Colonic mucosa (tissue), 1 donor: ENCODE data around the genes SPATA25 and SLC35C2.

DNA sequence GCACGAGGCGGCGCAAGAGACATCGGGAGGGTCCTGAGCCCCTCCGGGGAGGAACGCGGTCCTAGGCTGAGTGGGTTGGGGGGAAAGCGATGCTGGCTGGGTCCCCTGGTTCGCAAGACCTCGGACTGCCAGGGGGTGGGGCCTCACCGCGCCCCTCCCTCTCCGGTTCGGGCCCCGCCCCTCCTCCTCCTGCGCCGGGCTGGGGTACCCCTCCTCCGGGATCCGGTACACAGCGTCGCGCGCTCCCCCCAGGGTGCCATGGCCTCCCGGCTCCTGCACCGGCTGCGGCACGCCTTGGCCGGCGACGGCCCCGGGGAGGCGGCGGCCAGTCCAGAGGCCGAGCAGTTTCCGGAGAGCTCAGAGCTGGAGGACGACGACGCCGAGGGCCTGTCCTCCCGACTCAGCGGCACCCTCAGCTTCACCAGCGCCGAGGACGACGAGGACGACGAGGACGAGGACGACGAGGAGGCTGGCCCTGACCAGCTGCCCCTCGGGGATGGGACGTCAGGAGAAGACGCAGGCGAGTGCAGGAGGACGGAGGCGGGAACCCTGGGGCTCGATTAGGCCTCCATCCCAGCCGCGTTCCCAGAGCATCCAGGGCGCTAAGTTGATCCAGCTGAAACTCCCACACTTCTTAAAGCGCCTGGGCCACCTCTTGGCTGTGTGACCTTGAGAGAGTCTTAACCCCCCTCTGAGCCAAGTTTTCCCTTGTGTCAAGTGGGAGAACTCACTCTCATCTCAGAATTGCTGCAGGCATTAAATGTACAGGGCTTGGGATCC lies 540 bp downstream of the SNX21 start:
- PRO-cap = bidirectional peak, plus-strand start at position 207 of the sequence, minus-strand start at position 119 of the sequence

DNA sequence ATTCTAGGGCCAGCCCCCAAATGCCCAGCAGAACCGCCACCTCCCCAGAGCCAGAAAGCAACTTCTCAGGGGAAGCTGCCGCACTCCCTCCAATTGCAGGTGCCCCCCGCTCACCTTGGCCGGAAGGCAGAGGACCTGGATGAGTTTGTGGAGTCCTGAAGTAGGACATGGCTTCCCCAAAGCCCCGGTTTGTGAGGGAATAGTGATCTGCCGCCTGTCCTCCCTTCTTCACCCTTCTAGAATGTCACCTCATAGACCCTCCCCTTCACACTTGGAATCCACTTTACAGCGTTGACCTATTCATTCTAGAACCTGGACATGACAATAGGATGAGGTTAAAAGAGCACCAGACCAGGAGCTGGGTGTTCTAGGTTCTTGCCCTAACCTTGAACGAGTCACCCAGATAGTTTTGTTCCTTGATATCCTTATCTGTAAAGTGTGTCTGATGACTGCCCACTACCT lies at the start of gene SPATA25:
TSS of gene SPATA25 (minus strand) at position 201 of the 462 bp plus-strand sequence.
- PRO-cap = no peak

DNA sequence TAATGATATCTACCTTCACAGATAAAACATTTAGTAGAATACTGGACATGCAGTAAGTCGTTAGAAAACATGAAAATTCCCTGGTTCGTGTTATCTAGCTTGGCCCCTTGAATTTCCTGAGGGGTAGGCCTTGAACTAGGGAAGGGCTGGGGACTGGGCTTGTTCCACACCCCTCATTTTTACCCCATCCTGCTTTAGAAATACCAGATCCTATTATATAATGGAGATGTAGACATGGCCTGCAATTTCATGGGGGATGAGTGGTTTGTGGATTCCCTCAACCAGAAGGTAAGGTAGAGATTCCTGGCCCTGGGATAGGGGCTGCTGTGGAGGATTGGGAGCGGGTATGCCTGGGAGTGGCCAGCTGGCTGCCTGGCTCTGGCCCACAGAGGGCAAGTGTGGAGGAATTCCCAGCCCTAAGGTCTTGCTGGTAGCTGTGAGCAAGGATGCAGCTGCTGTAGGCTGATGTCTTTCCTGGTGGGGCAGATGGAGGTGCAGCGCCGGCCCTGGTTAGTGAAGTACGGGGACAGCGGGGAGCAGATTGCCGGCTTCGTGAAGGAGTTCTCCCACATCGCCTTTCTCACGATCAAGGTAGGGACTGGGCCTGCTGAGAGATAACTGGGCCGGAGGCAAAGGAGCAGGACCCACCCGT lies 6.5 kb downstream of the CTSA start:
- PRO-cap = no peak

DNA sequence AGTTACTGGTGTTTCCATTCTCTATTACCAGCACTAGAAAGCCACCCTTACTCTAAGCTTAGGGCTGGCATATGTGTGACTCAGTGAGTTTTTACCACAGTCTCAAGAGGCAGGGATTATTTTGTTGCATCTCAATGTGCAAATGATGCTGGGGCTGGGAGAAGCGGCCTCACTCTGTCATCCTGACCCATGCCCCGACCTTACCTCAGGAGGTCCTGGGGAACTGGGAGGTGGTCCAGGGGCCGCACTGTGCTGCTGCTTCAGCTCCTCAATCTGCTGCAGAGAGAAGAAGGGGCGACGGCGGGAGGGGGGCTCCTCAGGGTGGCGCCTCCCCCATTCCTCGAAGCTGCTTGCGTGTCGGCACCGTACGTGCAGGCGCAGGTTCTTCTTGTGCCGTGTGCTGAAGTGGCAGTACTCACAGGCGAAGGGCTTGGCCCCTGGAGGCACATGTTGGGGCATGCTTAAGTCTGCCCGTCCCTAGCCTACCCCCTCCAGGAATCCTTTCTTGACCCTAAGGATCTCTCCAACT lies 12.9 kb downstream of the ZNF335 start:
- PRO-cap = no peak

DNA sequence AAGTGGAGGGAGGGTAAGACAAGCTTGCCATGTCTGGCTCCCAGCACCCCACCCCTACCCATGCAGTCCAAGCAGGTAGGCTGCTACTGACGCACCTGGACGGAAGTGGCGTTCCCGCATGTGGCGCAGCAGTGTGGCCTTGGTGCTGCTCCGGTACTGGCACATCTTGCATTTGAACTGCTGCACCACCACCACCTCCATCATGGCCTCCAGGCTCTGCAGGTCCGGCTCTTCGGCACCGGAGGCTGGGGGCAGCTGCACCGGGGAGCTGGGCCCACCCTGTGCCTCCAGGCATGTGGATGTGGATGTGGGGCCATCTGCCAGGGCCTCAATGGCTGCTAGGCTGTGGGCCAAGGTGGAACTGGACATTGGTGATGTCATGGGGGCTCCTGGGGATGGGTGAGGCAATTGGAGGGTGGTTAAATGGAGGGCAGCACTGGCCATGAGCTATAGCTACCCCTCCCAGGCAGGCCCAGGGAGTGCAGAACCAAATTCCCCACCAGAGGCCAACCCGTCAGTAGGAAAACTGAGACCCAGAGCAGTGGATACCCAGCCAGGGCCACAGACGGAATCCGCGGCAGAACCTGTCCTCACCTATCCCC lies 4.3 kb downstream of the ZNF335 start:
- PRO-cap = no peak

GRCh38 chr20:46031450-46032396 lies 2.7 kb downstream of the SLC12A5 start:
- PRO-cap = no peak

DNA sequence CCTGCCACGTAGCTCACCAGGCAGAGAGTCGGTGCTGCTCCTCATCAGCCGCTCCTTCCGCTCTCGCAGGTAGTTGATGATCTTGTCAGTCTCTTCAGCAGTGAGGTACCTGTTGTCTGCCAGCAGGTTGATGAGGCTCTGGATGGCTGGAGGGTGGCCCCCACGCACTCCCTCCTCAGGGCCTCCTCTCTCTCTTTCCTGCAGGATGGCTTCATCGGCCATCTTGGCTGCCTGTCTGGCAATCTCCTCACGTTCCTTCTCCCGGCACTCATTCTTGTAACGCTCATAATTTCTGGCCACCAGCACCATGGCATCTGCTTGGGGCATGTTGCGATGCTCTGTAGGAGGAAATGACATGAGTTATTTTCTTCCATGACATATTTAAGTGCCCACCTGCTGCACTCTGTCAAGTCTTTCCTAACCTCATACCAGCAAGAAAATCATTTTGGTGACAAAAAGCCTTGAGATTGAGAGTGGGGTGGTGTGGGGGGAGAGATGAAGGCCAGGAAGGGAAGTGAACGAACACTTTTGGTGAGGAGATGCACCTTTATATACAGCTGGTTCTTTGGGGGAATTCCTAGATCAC lies 26.3 kb downstream of the NCOA5 start:
- PRO-cap = no peak

DNA sequence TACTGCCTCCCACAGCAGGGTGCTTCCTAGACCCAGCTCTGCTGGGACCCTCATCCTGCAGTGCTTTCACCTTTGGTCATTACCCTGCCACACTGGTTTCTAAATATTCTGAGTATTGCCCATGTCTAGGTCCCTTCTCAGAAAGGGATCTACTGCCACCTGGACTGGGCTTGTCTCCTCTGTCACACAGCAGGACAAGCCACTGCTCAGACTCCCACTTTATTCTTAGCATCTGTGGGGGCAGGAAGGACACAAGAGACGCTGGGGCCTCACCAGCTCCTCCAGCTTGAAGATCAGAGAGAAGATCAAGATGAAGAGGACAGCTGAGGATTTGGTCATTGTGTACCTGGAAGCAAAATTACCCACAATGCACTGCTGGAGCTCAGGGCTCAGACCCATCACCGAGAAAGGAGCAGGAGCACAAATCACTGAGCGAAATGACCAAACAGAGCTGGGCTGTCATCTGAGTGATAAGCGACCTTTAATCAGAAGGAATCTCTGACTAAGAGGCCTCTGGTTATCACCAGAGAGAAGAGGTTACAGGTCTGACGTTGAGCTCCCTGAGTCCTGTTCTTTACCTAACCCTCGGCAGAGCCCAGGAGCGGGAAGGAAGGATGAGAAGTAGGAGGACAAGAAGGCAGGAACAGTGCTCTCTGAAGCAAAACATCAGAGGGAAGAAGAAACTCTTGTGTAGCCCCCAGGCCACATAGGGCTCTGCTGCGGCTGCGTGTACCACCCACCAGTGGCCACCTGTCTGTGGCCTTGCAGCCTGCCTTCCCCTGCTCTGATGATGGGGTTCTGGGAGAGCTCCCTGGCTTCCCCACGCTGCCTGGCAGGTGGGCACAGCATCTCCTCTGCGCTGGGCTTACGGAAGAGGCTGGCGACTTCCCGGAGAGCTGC lies 8.4 kb downstream of the SLC35C2 start:
- PRO-cap = no peak

- PRO-cap = bidirectional peak, plus-strand start at chr20:46364551, minus-strand start at chr20:46364398
Measured at GRCh38 chr20:46364264-46364844, at the start of gene SLC35C2. TSS of gene SLC35C2 (minus strand) at chr20:46364425.

- PRO-cap = unidirectional peak, plus-strand start at chr20:46399682
Measured at GRCh38 chr20:46399050-46399942, 7.1 kb downstream of the ELMO2 start.

DNA sequence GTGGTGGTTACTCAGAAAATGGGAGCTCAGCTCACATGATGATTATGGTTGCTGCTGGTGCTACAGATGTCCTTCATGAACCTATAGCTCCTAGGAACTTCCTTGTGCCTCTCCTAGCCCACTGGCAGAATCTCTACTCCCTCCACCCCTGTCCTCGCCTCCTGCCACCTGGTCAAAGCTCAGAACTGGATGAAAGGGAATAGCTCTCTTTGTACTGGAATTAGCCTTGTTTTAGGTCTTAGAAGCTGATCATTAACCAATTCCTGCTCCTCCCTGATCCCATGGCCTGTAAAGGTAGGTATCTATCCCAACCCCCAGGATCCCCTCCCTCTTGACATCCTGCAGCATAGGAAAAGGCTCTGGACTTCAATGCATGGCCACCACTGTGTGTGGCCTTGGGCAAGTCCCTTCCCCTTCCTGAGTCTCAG lies 44.0 kb downstream of the SLC13A3 start:
- PRO-cap = no peak

DNA sequence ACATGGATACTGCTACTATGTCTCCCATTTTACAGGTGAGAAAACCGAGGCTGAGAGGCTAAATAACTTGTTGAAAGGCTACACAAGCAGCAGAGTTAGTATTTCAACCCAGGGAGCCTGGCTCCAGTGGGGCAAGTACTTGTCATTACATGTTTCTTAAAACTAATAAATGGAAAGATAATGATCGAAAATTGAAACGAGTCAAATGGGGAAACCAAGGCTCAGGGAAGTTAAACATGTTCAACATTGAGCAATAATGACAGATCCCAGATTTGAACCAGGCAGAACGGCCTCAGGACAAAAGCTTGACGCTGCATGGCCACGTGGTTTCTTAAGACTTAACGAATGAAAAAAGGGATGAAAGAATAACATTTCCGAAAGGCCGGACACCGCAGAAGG lies 623 bp downstream of the TP53RK start:
- PRO-cap = no peak

DNA sequence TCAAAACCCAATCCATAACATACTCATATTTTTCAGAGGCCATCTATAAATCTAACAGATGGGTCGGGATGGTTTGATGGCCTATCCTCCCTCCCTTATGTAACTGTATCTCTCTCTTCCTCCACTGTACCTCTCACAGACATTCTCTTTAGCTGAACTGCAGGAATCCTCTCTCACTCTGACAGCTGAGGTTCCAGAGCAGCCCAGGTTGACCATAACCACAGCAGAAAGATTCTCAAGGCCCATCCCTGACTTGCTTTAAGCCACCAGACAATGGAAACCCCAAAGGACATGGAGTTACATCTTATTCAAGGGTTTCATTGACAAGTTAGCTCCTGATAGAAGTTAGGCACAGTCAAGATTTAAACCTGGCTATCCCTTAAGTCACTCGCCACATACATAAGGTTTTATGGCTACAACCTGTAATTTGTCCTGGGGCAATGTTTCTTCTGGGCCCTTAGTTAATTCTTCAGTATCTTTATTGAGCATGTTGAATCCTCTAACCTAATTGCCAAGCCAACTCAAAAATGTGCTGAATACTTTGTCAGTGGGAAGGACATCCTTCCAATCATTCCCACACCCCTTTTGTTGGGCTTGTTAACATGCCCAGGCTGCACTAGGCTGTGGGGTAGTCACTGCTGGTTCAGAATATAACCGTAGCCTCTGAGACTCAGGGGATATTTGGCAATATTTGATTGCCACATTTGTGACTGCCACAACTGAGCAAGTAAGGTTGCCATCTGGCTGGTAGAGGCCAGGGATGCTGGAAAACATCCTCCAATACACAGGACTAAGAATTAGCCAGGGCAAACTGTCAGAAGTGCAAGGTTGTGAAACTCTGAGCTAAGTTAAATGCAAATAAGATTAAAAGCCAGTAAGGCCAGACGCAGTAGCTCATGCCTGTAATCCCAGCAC lies 112.3 kb downstream of the ZMYND8 start:
- PRO-cap = no peak

DNA sequence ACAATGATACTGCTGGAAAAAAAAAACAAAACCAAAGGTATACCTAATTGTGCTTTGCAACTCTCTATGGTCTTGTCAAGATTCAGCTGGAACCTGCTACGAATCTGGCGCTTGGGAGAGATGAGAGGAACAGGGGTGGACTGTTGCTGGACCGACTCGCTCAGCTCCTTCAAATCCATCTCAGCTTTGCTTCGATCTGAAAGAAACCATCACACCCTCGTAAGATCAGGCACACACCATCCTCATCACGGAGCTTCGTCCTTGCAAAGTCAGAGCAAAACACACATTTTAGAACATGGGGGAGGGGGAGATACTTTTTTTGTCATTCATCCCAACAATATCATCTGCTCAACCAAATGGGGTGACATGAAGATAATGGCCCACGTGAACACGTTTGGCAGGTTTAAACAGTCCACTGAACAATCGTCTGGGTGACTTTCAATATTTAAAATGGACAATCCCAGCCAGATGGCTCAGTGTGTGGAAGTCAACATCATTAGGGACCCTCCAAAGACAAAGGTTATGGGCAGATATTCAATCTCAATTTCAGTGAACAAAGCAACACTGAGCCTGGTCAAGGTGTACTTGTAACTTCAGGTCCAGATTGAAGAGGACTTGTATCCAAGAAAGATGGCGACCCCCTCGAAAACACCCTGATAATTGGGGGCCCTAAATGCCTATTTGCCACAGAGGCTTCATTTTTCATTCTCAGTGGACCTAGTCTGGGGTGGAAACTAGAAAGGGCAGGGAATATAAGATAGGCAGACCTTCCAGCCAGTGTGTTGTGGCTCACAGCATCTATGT lies 107.1 kb downstream of the ZMYND8 start:
- PRO-cap = no peak

DNA sequence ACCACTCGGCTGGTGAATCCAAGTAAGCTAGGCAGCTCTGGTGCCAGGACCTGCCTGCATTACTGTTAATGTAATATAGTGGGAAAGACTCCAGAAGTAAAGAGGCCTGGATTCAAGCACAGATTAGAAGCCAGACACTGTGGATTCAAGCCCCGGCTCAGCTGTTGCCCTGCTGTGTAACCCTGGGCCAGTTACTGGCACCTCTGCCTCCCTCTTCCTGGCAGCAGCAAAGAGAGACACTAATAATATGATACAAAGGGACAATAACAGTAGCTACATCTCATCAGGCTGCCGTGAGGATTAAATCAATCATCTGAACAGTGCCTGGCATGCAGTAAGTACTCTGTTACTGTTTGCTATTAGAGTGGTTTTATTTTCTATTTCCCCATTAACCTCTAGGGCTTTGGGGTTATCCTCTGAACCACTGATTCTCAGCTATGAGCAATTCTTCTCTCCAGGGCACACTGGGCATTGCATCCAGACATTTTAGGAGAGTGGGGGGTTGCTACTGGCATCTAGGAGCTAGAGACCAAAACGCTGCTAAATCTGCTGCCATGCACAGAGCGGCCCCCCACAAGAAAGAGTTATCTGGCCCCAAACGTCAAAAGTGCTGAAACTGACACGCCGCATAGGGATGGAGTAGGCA lies 92.9 kb downstream of the ZMYND8 start:
- PRO-cap = no peak

DNA sequence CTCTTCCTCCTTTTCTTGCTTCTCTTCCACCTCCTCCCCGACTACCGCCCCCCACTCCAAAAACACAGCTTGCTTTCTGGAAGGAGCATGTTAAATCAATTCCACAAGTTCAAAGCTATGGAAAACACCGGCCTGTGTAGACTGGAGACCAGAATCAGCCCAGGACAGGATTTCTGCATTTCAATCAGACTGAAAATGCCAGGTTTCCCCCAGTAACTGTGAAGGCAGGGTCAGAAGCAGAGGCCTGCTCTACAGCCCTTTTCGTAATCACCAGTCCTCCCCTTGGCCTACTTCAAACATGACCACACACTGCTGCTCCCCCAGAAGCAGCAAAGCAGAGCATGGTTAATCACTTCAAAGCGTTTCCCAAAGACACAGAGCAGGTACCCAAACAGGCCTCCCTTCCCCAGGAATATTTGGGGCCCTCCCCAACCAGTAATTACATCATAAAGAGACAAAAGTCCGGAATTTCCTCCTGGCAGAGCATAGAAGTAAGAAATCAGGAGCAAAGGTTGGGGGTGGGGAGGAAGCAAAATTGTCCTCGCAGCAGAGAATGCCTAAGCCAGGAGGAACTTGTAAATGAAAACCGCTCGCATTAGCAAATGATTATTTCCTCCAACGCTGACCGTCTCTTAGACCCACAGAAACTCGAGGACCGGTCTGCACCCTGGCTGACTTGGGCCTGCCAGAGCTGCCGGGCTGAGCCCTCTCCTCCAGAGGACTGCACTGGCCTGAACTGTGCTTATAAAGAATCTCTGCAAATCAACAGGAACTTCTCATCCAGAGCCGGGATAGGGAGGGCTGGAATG lies 38.3 kb downstream of the ZMYND8 start:
- PRO-cap = bidirectional peak, plus-strand start at position 643 of the sequence, minus-strand start at position 414 of the sequence

DNA sequence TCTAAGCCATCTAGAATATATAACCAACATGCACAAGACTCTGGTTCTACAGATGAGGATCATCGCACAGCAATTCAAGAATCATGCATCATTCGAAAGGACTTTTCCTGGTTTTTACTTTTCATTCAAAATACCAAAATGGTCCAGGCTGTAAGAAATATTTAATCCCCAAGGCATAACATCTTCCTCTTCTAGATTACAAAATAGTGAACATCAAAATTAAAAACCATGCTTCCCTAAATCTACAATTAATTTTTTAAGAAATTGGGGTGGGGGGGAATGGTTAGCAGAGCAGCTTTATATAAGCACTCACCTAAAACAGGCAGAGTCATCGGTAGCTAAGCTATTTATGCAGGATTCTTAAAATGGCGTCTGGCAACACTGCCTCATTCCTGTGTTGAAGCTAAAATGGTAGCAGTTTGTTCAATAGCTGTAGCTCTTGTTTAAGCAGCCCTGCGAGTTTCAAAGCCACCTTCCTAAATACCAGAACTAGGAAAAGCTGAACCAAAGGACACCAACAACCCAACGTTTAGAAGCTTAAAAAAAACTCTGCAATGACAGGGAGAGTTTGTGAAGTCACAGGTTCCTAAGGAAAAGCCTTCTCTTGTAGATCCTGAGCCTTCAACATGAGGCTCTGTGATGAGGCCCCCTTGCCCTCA lies 5.0 kb downstream of the ZMYND8 start:
- PRO-cap = no peak

- PRO-cap = no peak
Measured at GRCh38 chr20:47534503-47535133, 32.9 kb downstream of the NCOA3 start.

- PRO-cap = no peak
Measured at GRCh38 chr20:47711064-47711803, 74.0 kb downstream of the SULF2 start.

- PRO-cap = no peak
Measured at GRCh38 chr20:47742689-47742888, 42.7 kb downstream of the SULF2 start.